ENCODE measurements around a stretch of chr7.

- PRO-cap = no peak
- RAMPAGE, long total RNA = no peak
These were observed 137.6 kb downstream of the GALNT11 start for GRCh38 chr7:152162938-152163584.

DNA sequence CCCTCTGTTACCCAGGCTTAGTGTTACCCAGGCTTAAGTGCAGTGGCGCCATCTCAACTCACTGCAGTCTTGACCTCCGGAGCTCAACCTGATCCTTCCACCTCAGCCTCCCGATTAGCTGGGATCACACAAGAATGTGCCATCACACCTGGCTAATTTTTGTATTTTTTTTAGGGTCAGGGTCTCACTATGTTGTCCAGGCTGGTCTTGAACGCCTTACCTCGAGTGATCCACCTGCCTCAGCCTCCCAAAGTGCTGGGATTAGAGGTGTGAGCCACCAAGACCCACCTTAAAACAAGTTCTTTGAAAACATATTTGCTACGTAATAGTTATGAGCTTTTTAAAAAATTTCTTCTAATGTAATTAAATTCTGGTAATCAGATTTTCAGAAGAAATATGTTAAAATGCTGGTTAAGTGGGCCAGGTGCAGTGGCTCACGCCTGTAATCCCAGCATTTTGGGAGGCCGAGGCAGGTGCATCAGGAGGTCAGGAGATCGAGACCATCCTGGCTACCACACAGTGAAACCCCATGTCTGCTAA, 26.7 kb downstream of the KMT2C start:
- PRO-cap = no peak
- RAMPAGE, long total RNA = no peak

DNA sequence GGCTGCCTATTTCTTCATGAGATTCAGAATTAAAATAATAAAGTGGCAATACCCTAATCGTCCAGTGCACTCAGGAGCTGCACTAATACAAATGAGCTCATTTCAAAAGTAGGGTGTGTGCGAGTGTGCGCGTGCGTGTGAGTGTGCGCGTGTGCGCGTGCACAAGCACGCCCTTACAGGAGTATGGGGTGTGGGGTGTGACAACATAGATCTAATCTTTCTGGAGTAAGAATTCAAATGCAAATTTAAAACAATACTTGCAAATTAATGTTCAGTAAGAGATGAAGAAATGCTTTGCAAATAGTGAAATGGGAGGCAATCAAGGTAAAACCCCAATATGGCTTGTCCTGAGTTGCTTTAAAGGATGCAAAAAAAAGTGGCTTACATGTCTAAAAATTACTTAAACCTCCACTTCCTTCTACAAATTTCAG, 2.1 kb downstream of the KMT2C start:
- PRO-cap = no peak
- RAMPAGE, long total RNA = no peak

GRCh38 chr7:152436240-152436487, 361 bp upstream of the KMT2C start:
- PRO-cap = no peak
- RAMPAGE, long total RNA = no peak

DNA sequence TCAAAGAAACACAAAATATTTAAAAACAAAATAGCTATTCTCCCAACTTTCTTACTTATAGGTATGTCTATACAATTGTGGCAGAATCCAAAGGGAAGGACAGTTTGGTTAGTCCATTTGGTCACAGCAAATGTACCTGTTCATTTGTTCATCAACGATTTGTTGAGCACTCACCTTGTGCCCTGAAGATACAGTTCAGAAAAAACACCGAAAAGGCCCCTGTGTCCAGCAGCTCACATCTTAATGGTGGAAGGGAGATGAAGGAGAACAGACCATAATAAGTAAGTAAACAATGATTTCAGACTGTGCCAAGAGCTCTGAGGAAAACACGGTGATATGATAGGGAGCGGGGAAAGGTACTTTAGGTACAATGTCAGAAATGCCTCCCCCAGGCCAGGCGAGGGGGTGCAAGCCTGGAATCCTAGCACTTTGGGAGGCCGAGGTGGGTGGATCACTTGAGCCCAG, 24.6 kb upstream of the KMT2C start:
- PRO-cap = no peak
- RAMPAGE, long total RNA = no peak

DNA sequence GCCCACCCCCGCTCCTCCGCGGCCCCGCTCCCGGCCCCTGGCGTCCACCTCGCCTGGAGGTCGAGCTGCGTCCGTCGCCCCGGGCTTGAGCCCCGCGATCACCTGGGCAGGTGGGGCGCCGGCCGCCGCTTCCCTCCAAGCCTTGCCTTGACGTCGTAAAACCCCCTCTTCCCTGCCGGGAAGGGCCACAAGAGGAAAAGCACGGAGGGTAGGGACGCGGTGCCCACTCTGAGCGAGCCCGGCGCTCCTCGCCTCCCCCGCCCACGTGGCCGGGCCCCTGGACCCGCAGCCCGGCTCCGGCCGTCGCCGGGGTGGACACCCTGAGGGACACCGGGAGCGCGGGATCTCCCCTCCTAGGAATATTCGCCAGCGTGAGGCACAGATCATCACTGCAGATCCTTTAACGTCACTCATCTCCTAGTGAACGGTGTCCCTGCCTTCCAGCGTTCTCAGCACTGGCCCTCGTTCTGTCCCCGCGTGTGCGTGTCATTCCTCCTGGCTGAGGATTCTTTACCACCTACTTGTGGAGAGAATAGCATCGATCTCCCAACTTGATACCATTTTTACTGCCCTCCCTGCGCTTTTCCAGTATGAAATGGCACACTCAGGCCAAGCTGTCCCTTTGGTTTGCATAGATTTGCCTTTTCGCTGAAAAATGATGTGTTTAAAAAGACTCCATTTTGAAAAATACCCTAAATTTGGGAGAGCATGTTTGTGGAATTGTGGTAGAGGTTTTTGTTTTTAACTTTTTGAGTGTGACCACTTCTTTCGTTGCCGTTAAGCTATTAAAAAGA, 588 bp downstream of the ACTR3B start:
- PRO-cap = bidirectional peak, plus-strand start at position 695 of the sequence, minus-strand start at position 596 of the sequence
- RAMPAGE, long total RNA = no peak

GRCh38 chr7:153407708-153408928, 644.1 kb upstream of the DPP6 start:
- PRO-cap = no peak
- RAMPAGE, long total RNA = no peak

- PRO-cap = no peak
- RAMPAGE, long total RNA = no peak
These were observed 640.1 kb upstream of the DPP6 start for GRCh38 chr7:153411831-153412797.

- PRO-cap = no peak
- RAMPAGE, long total RNA = no peak
These were observed 528.2 kb upstream of the DPP6 start for GRCh38 chr7:153523788-153524588.

GRCh38 chr7:153748017-153749015, 303.9 kb upstream of the DPP6 start:
- PRO-cap = no peak
- RAMPAGE, long total RNA = no peak

- PRO-cap = no peak
- RAMPAGE, long total RNA = no peak
These were observed 149.8 kb downstream of the DPP6 start for GRCh38 chr7:154201915-154202427.

- PRO-cap = bidirectional peak, plus-strand start at chr7:154928504, minus-strand start at chr7:154928314
- RAMPAGE, long total RNA = no peak
These were observed 74.4 kb downstream of the PAXIP1 start for GRCh38 chr7:154928349-154929028.

DNA sequence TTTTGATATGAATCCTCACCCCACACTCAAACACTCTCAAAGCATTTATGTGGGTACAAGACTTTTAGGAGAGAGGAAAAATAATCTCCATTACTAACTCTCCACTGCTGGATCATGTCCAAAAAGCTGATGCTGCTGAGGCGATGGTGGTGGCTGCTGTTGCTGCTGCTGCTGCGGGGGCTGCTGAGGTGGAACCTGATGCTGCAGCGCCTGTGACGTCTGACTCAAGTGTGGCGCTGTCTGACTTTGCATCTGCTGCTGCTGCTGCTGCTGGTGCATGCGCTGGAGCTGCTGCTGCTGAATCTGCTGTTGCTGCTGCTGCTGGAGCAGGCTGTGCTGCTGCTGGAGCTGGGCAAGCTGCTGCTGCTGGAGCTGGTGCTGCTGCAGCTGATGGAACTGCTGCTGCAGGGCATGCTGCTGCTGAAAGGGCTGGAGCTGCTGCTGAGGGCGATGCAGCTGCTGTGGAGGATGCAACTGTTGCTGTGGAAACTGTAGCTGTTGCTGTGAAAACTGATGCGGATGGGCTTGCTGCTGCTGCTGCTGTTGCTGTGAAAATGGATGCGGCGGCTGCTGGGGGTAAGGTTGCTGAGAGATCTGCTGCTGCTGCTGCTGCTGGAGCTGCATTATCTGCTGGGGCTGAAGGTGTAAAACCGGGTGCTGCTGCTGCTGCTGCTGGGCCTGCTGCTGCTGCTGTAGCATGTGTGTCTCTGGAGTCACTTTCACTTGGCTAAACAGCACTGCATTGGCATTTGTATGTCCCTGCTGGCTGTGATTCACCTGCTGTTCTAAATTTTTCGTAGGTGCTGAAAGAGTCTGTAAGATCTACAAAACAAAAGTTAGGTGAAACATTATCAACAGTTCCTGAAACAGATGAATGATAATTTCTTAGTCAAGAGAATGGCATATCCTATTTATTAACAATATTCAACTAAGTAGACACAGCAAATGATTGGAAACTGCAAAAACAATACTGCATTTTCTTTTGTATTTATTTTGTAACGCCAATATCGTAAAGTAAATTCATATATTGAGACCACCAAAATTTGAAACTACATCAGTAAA, 34.3 kb downstream of the PAXIP1 start:
- PRO-cap = no peak
- RAMPAGE, long total RNA = no peak

GRCh38 chr7:154987383-154988517, 15.2 kb downstream of the PAXIP1 start:
- PRO-cap = no peak
- RAMPAGE, long total RNA = no peak

- PRO-cap = no peak
- RAMPAGE, long total RNA = no peak
These were observed 868 bp upstream of the PAXIP1 start for GRCh38 chr7:155003796-155004187.

GRCh38 chr7:155227875-155228322, 69.8 kb upstream of the INSIG1 start:
- PRO-cap = no peak
- RAMPAGE, long total RNA = no peak

- PRO-cap = no peak
- RAMPAGE, long total RNA = no peak
These were observed 6.6 kb upstream of the INSIG1 start for GRCh38 chr7:155291036-155291468.

DNA sequence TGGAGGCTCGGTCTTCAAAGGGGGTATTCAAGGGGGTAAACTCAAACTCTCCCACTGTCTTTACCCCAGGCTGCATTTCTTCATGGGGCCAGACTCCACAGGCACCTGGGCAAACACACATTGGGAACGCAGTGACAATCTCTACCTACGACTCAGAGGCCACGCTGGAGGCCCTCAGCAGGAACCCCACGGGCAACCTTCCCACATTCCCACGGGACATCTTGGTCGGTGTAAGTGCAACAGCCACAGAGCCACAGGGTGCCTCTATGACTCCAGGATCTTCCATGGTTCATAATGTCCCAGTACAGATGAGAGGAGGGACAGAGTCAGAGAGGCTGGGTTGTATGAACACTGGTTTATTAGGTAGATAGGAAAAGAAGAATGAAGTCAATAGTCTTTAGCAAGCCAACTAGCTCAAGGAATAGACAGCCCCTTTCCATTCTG, 2.1 kb upstream of the INSIG1 start:
- PRO-cap = no peak
- RAMPAGE, long total RNA = no peak

- PRO-cap = no peak
- RAMPAGE, long total RNA = no peak
These were observed 519 bp downstream of the INSIG1 start for GRCh38 chr7:155298107-155298687.

- PRO-cap = no peak
- RAMPAGE, long total RNA = no peak
These were observed 47.2 kb downstream of the INSIG1 start for GRCh38 chr7:155344720-155345409.